Metastatic Liver Carcinoma in the Adrenal Gland (tissue), 2 donors: Measurements from ENCODE around the genes UNC5C and ADH1C.

DNA sequence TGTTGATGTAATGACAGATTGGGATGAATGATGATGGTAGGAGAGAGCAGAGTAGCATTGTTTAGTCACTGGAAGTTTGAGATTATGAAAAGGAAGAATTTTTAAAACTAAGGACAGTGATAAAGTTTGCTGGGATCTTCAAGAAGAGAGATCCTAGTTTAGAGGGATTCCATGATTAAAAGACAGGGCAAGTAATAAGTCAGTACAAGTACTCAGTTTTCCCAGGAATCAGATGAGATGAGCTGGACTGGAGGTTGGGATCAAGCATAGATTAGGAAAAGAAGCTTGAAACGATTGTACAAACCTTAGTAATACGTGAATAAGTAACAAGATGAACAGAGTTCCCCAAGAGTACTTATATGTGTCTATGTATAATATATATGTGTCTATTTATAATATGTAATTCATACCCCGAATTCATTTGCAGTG lies 87.2 kb downstream of the PDLIM5 start:
- PRO-cap, 2 experiments = no peak in any of the 2 experiments

GRCh38 chr4:94559562-94559977 lies 107.8 kb downstream of the PDLIM5 start:
- PRO-cap, 2 experiments = no peak in any of the 2 experiments

DNA sequence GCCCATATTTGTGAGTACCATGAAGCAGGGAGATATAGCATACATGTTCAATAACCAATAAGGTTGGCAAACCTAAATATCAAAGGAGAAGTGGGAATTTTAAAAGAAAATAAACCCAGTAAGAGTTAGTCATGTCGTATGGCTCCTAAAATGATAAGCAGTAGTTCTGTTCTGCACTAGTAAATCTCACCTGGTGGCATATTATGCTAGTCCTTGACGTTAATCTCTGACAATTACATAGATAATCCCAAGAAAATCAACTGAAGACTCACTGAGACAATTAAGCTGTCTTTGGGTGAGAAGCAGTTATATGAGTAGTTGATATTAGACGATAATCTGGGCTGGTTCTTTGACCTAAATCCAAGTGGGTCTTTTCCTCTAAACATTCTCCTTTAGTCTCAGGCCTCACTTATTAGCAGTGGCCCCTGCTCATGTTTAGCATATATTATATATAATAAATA lies 146.4 kb downstream of the PDLIM5 start:
- PRO-cap, 2 experiments = no peak in any of the 2 experiments

GRCh38 chr4:94667502-94668358 lies 90.0 kb upstream of the BMPR1B start:
- PRO-cap, 2 experiments = no peak in any of the 2 experiments

DNA sequence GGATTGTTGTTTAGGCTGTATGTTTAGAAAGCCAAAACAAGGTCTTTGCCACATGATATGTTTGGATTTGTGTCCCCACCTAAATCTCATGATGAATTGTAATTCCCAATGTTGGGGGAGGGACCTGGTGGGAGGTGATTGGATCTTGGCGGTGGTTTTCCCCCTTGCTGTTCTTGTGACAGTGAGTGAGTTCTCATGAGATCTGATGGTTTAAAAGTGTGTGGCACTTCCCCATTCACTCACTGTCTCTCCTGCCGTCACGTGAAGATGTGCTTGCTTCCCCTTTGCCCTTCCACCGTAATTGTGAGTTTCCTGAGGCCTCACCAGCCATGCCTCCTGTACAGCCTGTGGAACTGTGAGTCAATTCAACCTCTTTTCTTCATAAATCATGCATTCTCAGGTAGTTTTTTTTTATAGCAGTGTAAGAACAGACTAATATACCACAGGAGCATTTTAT lies 304.0 kb downstream of the BMPR1B start:
- PRO-cap, 2 experiments = no peak in any of the 2 experiments

GRCh38 chr4:95528412-95528881 lies 20.3 kb downstream of the UNC5C start:
- PRO-cap, 2 experiments = no peak in any of the 2 experiments

DNA sequence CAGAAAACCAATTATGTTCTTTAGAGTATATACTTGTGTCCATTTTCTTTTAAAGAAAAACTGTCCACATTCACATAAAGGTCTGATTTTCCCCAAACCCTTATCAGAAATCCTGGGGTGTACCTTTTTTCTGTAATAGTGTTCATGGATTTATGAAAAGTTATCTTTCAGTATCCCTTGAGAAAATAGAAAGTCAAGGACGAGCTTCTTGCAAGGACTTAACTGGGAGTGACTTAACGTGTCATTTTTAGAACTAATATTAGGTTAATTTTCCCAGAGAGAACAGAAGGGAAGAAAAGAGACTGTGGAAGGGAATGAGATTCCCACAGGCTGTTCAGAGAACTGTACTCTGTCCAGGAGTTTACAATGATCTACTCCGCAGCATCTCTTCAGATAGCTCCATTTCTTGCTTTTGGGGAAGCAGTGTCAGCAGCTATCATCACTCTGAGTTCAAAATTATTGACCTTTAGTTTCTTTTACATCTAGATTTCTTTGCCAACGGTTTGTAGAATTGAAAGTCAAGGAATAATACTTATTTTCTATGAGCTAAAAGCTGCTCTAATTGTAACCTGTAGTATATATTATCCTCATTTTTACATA lies 5.1 kb downstream of the UNC5C start:
- PRO-cap, 2 experiments = no peak in any of the 2 experiments

DNA sequence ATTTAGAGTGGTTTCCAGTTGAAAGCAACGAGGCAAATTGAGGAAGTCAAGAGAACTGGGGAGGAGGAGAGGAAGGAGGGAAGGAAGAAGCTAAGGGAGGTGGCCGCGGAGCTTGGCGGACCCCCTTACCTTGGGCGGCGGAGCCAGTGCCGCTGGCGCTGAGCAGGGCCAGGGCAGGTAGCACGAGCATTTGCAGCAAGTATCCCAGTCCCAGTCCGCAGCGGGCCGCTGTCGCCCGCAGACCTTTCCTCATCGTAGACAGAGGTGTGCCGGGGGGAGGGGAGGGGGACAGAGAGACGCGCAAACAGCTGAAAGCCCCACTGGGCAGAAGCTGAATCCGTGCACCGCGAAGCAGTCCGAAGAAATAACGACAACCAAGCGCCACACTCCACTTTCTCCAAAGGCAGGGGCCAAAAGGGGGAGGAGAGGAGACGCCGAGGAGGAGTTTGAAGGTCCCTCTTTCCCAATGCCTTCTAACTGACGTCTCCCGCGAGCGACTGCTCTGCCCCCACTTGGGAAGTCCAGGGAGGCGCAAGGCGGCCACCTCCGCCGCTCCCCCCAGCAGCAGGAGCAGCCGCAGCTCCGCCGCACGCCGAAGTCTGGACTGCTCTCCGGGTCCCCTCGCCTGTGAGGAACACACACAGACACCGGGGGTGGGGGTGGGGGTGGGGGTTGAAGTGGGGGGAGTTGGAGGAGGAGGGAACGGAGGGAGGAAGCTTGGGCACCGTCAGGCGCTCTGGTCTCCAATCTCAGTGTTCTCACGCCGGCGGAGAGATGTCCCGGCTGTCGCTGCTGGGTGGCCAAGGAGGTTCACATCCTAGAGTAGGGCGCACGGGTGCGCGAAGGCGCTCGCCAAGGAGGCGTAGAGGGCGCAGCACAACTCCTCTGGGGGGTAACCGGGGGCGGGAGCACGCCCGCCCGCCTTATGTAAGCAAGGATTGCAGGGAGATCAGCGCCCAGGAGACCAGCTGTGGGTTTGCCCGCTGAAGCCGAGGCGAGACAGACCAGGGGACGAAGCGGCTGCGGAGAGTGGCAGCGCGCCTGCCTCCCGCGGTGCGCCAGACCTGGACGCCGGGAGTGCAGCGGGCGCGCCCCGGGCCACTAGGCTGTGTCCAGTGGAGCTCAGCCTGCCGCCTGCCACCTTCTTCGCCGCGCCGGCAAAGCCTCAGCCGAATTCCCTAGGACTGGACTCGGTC lies at the start of gene UNC5C:
Gene UNC5C, minus strand, starts transcription at position 369 of the 1,196 bp plus-strand sequence.
- PRO-cap, 2 experiments = no peak in any of the 2 experiments

GRCh38 chr4:95549801-95550335 lies 1.1 kb upstream of the UNC5C start:
- PRO-cap, 2 experiments = no peak in any of the 2 experiments

GRCh38 chr4:98232174-98232794 lies 28.9 kb upstream of the RAP1GDS1 start:
- PRO-cap, 2 experiments = no peak in any of the 2 experiments

GRCh38 chr4:98284607-98285101 lies 23.5 kb downstream of the RAP1GDS1 start:
- PRO-cap, 2 experiments = no peak in any of the 2 experiments

GRCh38 chr4:98653940-98654296 lies 4.5 kb downstream of the TSPAN5 start:
- PRO-cap, 2 experiments = no peak in any of the 2 experiments

DNA sequence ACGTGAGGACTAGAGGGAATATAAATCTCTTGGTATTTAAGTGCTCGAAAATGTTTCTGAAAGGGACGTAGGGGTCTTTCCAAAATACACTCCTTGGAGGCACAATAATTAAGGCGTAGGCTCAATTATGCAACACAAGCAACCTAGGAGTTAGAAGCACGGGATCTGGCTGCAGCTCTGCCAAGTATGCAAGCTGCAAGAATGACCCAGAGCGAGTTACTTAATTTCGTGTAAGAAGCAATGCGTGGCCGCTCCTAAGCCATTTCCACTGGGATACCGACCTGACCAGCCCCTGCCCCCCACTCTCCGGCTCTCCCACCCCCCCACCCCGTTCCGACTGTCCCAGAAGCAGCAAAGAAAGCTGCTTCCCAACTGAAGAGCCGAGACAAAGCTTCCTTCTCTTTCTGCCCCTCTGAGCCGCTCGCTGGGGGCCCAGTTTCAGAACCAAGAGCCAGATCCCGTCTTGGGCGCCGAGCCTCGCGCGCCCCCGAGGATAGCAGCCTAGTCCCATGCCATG lies 403 bp downstream of the ADH5 start:
- PRO-cap, 2 experiments = peak in 2 of 2 experiments; most common plus-strand start position 262 of the sequence (in 2); most common minus-strand start position 267 of the sequence (in 1)

GRCh38 chr4:99205434-99206029 lies 13.5 kb downstream of the ADH6 start:
- PRO-cap, 2 experiments = no peak in any of the 2 experiments

GRCh38 chr4:99323550-99324151 lies 2.5 kb upstream of the ADH1B start:
- PRO-cap, 2 experiments = peak in 1 of 2 experiments; most common plus-strand start chr4:99324081 (in 1)

GRCh38 chr4:99352622-99353600 lies at the start of gene ADH1C:
ADH1C (minus strand) TSS chr4:99352746.
- PRO-cap, 2 experiments = no peak in any of the 2 experiments

GRCh38 chr4:99642568-99643074 lies 15.0 kb downstream of the C4orf54 start:
- PRO-cap, 2 experiments = no peak in any of the 2 experiments

- PRO-cap, 2 experiments = no peak in any of the 2 experiments
Observed at GRCh38 chr4:99723383-99724013, 65.9 kb upstream of the C4orf54 start.

GRCh38 chr4:99817247-99817845 lies 719 bp downstream of the DAPP1 start:
- PRO-cap, 2 experiments = no peak in any of the 2 experiments

GRCh38 chr4:99855634-99856131 lies 38.5 kb downstream of the LAMTOR3 start:
- PRO-cap, 2 experiments = no peak in any of the 2 experiments